BJ (cell line): Measurements from ENCODE around the genes AMELY, TSPY4 and DAZ2.

DNA sequence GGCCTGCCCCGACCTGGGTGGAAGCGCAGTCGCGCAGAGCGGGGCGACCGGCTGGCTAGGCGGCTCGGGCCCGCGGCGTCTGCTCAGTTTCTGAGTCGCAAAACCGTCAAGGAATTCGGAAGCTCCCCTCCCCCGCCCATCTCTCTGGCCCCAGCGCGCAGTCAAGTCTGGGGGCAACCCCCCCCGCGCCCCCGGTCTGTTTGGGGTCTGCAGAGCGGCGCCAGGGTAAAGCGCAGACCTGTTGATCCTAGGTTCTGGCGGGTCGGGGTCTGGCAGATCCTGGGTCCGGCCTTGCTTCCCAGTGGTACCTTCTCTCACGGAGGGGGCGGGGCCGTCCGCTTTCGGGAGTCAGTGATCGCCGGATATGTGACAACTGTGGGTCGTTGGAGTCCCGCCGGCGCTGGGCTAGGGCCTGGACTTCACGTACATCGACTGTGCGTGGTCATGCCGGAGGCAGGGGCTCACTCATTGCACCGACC is at the start of gene AMELY:
AMELY (minus strand) TSS at position 318 of the 479 bp plus-strand sequence.
- CAGE, long polyA plus RNA: no peak
- RRBS: 5% methylated on average over 26 of the region's 43 CpGs

GRCh38 chrY:9337265-9337761 is at the start of gene TSPY4:
TSPY4 (plus strand) TSS chrY:9337464.
- CAGE, long polyA plus RNA: no peak
- RRBS: no CpG with 5 or more reads among the region's 37 CpGs

DNA sequence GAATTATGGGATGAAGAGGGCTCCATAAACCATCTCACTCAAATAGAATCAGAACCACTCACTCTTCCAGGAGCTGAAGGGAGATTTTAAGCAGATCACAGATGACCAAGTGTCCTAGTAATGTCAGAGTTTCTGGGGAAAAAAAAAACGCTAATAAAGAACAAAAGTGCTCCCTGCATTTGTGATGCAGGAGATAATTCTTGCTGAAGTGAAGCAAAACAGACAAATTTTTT is 426.6 kb upstream of the USP9Y start:
- CAGE, long polyA plus RNA: no peak
- RRBS: no CpG with 5 or more reads among the region's 1 CpG

GRCh38 chrY:13478340-13478922 is 1.4 kb downstream of the UTY start:
- CAGE, long polyA plus RNA: no peak
- RRBS: no CpG with 5 or more reads among the region's 10 CpGs

GRCh38 chrY:19607963-19608363 is 136.6 kb downstream of the KDM5D start:
- CAGE, long polyA plus RNA: no peak
- RRBS: no CpG with 5 or more reads among the region's 2 CpGs

DNA sequence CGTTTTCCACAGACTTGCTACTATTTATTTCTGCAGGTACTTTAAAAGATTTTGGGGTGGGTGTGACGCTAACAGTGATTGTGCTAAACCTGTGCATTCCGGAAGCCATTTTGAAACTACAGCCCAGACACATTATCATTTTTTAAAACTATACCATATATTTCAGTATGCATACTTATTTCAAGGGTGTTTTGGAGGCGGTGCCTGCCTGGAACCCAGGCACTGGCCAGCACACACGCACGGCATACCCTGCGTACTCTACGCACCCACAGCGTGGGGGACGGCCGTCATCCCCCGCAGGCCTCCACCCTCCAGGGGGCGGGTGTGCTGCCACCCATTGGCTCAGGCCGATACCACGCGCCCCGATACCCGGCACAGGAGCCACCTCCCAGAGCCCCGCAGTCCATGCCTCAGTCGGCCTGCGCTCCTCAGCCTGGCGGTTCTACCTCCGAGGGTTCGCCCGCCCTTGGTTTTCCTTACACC is at the start of gene DAZ2:
DAZ2 (plus strand) TSS at position 413 of the 483 bp plus-strand sequence.
- CAGE, long polyA plus RNA: no peak
- RRBS: no CpG with 5 or more reads among the region's 25 CpGs

DNA sequence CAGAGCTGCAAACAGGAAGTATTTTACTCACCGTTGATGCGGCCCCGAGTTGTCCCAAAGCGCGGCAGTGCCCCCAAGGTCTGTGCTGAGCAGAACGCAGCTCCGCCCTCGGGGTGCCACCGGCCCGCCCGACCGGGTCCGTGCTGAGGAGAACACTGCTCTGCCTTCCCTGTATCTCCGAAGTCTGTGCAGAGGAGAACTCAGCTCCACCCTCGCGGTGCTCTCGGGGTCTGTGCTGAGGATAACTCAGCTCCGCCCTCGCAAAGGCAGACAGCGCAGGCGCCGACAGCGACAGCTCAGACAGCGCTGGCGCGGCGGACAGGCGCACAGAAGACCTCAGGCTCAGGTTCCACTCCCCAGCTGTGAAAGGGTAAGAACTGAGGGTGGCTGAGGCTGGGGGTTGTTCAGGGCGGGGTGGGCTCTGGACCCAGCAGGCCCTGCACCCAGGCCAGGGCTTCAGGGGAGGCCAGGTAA is 787.0 kb downstream of the CDY1 start:
- CAGE, long polyA plus RNA: no peak
- RRBS: no CpG with 5 or more reads among the region's 29 CpGs